SUDHL5 (cell line): ENCODE measurements around a stretch of chr20.

DNA sequence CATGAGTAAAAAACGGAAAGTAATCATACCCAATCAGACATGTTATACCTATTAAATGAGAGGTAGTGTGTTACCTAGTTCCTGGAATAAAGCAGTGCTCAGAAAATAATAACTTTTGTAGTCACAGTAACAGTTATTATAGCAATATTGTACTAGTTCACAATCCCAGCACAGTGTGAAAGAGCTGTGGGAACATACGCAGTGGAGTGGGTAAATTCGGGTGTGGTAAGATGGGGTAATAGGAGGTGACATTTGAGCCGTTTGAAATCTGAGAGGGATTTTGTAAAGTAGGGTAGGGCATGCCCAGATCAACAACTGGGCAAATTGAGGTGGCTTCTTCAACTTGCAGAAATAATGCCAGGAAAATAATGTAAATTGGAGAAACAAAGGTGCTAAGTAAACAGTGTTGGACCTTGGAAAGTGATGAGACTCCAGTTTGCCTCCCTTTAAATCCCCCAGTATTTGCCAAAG, 1.7 kb downstream of the SLC9A8 start:
- PRO-cap, result no peak

DNA sequence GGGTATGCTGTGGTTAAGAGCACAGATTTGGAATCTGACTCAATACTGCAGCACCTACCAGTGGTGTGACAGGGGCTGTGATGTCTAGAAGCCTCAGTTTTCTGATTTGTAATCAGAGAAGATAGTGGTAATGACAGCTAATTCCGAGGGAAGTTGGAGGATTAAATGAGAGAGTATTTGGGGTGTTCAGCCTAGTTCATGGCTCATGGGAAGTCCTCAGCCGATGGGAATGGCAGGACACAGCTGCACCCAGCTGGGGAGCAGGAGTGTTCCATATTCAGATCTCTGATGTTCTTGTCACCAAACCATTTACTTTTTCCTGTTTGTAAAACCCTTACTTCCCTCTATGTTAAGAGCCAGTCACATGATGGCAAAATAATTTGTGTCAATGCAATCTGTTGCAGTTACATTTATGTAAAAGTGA, 9.3 kb downstream of the SLC9A8 start:
- PRO-cap, result no peak

- PRO-cap, result no peak
Measured at GRCh38 chr20:49874299-49874655, 41.1 kb downstream of the SPATA2 start.

GRCh38 chr20:49895516-49895916, 19.8 kb downstream of the SPATA2 start:
- PRO-cap, result no peak

- PRO-cap, result no peak
Measured at GRCh38 chr20:49907514-49908073, 7.7 kb downstream of the SPATA2 start.

DNA sequence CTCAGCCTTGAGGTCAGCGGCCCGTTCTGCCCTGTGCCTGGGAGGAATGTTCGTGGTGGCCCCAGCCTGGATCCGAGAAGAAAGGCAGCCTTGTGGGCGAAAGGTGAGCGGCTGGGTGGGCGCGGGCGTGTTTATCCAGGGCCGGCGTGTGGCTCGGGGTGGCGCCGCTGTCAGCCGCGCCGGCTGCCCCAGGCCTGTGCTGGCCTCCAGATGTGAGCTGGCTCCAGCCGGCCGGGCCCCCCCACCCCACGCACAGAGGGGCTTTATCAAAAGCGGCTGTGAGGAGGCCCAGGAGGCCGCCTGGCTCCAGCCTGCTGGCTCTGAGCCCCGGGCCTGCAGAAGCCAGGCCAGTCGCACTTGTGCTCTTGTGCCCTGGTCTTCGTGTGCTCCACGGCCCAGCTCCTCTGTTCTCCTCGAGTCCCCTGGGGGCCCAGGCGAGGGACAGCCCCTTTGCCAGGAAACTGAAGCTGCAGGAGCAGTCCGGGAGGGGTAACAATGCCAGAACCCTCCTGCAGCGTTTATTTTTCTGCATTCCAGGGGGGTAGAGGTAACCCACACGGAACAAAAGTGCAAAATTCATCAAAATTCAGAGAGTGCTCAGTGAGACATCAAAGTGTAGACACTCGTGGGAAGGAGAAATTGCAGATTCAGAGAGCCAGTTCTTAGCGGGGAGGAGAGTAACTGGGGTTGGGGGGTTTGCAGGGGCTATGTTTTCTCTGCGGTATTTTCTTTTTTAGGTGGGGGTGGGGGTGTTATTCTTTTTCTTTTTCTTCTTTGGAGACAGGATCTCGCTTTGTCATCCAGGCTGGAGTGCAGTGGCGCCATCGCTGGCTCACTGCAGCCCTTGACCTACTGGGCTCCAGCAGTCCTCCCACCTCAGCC, 57.8 kb downstream of the UBE2V1 start:
- PRO-cap, result no peak

DNA sequence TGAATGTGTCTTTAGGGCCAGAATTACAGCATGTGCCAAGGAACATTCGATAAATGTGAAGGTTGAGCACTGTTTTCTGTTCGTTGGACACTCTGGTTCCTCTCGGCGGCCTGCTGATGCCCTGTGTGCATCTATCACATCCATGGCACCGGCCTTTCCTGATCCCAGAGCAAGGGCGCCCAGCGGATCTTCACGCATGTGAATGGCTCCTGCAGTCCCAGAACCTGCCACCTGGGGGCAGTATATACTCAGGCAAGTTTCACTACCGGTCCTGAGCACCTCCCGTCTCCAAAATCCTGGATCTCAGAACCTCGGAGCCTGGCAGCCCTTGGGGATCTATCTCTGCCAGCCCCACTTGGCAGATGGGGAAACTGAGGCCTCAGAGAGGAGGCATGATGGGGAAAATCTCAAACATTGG, 4.4 kb upstream of the CEBPB start:
- PRO-cap, result no peak

GRCh38 chr20:50191484-50191703, 764 bp downstream of the CEBPB start:
- PRO-cap, result bidirectional peak, plus-strand start at chr20:50191932, minus-strand start at chr20:50191670

DNA sequence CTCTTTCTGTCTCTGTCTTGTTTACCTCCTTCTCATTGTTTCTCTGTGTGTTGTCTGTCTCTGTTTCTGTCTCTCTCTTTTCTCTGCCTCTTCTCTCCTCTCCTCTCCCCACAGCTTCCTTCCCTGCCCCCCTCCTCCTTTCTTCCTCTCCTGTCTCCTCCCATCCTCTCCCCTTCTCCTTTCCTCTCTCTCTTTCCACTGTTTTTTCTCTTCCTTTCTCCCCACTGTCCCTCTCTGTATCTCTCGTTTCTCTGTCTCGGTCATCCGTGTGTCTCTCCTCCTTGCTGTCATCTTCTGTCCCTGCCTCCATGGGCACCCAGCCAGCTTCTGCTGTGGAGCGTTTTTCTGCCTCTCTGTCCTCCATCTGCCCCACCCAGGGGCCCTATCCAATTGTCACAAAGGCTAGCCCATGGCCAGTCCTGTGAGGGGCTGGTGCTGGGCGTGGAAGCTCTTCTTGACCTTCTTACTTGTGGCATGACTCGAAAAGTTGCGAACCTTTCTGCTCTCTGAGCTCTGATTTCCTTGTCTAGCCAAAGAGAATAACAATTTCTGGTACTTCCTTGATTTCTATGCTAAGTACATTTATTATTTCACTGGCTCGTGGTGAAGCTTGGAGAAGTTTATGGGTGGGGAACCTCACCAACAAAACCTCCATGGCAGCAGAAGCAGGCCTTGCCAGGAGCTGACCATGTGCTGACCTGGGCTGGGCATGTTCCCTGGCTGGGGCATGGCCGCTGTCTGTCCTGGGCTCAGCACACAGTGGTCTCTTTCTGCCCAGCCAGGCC, 69.2 kb downstream of the CEBPB start:
- PRO-cap, result no peak

GRCh38 chr20:50285275-50286447, 95.0 kb downstream of the CEBPB start:
- PRO-cap, result no peak

- PRO-cap, result no peak
Measured at GRCh38 chr20:50312528-50313703, 122.3 kb downstream of the CEBPB start.

GRCh38 chr20:50317561-50318066, 127.0 kb downstream of the CEBPB start:
- PRO-cap, result no peak

GRCh38 chr20:50347210-50347629, 156.6 kb downstream of the CEBPB start:
- PRO-cap, result no peak

- PRO-cap, result no peak
Measured at GRCh38 chr20:50379080-50379979, 130.9 kb upstream of the PTPN1 start.

GRCh38 chr20:50389160-50389850, 120.9 kb upstream of the PTPN1 start:
- PRO-cap, result no peak

DNA sequence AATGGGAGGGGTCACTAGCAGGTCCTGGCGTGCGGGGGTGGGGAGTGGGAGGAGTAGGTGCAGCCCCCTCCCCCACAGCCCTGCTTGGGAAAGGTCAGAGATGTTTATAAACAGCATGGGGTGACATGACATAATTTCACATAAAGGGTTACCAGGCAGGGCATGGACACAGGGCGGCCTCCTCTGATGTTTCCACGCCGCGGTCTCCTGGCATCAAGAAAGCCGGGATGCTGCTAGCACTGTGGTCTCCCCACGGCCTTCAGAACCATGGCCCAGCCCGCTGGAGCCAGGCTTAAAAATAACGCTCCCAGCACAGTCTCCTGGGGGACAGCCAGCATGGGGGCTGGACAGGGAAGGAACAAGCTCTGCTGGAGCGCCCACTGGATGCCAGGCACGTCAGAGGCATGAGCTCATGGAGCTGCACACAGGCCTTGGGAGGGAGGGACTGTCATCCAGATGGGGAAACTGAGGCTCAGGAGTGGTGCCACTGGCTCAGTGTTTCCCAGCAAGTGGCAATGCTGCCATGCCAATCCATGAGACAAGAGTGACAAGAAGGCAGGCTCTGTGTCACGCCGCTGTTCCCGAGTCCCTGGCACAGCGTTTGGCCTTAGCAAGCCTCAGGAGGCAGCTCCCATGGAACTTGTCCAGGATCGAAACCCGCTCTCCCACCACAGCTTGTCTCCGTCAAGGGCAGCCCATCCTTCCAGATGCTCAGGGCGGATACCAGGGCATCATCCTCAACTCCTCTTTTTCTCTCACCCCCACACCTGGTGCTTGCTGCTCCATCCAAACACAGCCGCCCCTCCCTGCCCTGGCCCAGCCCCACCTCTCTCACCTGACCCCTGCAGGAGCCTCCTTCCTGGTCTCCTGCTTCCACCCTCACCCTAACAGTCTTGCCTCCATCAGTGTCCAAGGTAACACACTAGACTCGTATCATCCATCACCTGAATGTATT, 110.8 kb upstream of the PTPN1 start:
- PRO-cap, result no peak

- PRO-cap, result no peak
Measured at GRCh38 chr20:50427706-50428158, 82.5 kb upstream of the PTPN1 start.

DNA sequence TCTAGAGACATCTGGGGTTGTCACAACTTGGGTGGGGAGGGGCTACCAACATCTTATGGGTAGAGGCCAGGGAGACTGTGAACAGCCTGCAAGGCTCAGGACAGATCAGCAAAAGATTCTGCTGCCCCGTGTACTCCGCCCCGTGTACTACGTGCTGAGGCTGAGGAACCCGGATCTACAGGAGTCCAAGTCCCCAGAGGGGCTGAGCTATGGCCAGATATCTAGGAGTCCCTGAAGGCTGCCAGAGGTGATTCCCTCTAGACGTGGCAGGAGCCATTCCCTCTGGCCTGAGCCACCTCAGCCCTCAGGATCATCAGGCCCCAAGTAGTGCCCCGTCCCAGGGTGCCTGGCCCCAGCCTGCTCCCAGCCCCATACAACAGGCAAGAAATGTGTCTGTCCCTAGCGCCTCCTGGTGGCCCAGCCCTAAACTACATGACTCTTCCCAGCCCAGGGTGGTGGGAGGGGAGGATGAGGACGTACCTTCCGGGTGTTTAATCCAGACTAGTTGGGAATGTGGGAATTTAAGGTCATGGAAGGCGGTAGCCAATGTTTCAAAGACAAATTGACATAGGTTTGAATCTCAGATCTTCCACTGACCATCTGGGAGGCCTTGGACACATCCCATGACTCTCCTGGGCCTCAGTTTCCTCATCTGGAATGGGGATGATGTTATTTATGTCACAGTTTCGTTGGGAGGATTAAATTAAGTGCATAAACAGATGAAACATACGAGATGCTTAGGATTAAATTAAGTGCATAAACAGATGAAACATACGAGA, 49.5 kb upstream of the PTPN1 start:
- PRO-cap, result no peak

- PRO-cap, result no peak
Measured at GRCh38 chr20:50501767-50502529, 8.2 kb upstream of the PTPN1 start.

DNA sequence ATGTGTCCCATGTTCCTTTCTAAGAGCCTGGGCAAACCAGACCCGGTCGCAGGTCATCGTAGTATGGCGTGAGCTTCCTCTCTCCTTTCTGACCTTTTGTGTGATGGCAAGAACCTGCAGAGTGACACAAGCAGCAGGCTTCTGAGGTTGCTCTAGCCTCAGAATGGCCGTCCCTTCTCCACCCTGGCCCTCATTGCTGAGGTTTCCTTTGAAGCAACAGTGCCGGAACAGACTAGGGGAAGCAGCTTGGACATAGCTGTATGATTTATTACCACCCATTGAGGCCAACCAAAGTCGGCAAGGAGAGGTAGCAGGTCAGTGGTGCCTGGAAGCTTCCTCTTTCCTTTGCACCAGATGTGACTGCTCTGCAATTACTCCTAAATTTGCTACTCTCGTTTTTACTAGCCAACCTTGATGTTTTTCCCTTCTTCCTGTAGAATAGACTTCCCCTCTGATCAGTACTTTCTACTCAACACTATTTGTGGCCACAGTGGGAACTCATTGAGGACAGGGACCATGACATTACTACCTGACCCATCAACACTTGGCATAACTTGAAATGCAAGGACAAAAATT, 31.4 kb downstream of the PTPN1 start:
- PRO-cap, result no peak